GM23248 (cell line): ENCODE data around the gene FAM53A.

DNA sequence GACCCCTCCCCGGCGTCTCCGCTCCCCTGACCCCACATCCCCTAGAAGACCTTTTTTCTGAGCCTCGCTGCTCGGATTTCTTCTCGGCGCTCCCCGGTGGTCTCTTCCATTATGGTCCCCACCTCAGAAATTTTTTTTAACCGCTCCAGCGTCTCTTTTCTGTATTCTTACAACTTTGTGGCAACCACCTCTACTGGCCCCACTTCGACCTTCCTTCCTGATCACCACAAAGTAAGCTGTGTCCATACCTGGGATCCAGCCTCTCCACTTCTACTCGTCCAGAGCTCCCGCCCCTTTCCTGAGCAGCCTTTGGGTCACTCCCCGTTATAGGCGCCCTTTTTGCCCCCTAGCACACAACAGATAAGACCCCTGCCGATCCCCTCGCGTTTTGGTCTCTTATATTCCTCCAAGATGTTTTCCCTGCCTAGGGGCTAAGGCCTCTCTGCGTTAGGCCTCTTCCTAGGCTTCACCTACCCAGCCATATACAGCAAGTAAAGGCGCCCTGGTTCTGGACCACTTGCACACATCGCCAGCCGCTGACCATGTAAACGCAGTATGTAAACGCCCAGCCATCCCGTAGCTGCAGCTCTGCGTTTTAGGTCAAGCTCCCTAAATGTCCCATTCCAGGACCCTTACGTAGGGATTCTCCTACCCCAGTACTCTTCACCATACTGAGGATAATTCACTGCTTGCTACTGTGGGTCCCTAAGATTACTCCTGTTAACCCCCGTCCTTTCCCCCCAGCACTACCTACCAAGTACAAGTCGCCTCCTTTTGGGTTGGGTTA lies 678 bp downstream of the PIGG start:
- RAMPAGE, long total RNA: no peak

DNA sequence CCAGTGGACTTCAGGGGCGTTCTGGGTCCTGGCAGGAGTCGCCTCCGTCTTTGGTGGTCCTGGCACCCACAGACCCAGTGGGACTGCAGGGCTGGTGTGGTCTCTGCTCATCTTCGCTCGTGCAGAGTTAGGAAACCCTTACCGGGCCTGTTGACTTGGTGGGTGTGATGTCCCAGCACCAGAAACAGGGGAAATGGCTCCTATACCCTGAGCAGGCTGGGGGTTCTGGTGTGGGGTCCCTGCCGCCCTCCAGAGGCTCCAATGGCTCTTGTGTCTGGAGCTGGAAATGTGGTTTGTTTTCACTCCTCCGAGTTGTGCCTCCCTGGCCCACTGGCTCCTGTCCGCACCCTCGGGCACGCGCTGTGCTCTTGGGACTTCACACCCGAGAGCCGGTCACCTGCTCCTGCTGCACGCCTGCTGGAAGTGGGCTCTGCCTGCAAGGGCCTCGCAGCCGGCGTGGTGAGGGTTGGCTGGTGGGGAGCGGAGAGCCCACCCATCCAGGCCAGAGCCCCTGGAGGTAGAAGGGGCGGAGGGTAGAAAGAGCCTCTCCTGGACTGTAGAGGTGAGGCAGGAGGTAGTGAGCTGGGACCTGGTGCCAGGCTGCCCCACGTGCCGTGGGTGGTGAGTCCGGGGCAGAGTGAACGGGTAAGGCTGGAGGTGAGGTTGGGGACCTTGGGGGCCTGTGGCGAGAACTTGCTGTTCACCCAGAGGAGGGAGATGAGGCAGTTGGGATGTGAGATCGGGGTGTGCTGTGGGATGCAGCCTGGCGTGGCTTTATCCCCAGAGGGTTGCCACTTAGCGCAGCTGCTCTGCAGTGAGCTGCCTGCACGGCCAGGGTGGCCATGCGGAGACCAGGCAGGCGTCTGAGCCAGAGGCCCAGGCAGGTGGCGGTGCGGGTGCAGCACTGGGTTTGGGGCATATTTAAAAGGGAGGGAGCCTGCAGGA lies 48.6 kb downstream of the PCGF3 start:
- RAMPAGE, long total RNA: no peak

DNA sequence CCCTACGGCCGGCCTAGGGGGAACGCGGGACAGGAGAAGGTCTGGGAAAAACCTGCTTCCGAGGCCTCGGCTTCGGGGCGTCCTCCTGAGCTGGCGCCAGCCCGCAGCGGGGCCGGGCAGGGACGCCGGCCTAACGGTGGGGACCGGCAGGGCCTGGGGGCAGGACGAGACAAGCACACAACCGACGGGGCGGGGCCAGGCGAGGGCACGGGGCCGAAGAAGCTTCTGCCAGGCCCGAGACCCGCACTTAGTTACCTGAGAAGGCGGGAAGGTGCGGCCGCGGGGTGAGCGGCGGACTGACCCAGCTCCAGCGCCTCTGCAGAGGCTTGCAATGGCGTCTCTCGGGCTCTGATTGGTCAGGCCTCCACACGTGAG lies 44.4 kb downstream of the CPLX1 start:
- RAMPAGE, long total RNA: no peak

GRCh38 chr4:924861-925487 lies 7.1 kb downstream of the GAK start:
- RAMPAGE, long total RNA: no peak

DNA sequence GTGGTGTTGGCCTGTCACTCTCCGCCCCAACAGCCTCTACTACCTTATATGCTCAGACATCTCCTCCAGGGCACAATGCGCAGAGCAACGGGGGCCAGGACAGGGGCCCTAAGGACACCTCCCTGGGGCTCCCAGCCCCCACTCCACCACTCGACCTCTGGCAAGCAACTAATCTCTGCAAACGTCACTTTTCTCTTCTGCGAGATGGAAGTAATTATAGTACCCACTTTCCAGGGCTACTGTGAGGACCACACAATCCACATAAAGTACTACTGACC lies 5.9 kb downstream of the GAK start:
- RAMPAGE, long total RNA: no peak

DNA sequence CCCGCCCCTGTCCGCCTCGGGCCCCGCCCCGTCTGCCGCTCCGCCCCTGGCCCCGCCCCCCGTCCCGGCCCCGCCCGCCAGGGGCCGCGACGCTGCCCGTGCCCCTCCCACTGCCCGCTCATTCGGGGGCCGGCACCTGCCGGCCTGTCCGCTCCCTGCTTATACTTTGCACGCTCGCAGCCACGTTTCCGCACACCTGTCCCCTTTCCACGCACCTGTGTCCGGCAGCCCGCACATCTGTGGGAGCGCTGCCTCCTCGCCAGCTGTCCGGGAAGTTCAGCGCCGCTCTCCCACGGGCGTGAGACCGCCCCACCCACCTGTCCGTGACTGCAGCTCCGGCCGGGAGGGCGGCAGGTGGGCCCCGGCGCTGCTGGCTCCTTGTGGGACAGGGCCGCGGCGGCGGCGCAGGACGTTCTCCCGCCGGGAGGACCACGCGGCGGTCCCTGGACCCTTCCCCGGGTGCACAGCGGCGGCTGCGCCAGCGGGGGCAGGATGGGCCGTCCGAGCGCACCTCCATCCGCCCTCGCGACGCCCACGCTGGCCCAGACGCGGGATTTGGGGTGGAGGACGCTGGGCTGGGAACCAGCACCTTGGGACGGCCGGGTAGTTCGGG lies 1.5 kb upstream of the FGFRL1 start:
- RAMPAGE, long total RNA: no peak

GRCh38 chr4:1011920-1012832 lies 750 bp downstream of the FGFRL1 start:
- RAMPAGE, long total RNA: no peak

GRCh38 chr4:1200387-1200857 lies 28.0 kb upstream of the SPON2 start:
- RAMPAGE, long total RNA: no peak

DNA sequence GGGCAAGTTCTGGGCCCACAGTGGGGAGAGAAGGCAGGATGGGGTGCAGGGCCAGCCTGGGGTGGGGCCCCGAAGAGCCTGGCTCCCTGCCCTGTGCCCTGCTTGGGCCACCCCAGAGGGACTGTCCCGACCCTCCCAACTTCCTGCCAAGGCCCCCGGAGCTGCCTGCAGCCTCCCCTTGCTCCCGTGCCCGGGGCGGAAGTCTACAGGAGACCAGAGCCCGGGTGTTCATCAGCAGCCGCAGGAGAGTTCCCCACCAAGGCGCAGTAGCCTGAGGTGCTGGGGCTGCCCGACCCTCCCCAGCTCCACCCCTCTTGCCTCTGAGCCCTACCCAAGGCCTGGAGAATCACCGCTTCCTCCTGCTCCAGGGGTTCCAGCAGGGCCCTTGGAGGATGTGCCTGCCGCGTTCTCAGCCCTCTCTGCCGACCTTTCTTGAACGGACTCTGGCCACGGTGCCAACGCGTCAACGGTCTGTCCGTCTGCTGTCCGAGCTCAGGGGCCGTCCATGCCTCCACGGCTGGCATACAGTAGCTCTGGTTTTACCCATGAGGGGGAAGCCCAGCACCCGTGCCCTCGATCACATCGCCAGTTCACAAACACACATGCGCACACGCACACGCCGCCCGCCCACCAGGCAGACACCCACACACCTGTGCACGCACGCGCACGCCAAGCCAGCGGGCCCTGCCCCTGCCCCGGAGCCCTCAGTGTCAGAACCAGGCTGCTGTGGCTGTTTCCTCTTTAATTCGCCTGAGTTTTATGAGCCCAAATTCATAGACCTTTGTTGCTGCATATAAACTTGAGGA lies 36.1 kb upstream of the SPON2 start:
- RAMPAGE, long total RNA: no peak

DNA sequence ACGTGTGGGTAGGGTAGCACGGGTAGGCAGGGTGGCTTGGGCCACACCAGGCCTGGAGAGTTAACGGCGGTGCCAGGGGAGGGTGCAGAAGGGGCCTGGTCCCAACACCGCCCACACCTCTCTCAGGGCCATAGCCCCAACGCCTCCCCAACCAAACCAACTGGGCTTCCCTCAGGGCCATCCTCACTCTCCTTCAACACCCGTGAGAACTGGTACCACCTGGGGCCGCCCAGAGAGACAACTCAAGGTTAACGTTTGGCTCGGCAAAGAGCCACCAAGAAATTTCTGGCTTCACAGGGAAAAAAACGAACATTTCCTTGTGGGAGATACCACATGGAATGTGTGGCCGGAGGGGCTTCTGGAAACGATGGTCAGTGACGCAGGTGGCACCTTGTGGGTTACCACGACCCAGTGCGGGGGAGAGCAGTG lies 3.2 kb downstream of the CTBP1 start:
- RAMPAGE, long total RNA: no peak

GRCh38 chr4:1288878-1289777 lies 563 bp upstream of the MAEA start:
- RAMPAGE, long total RNA: no peak

- RAMPAGE, long total RNA: no peak
These were observed 105.2 kb upstream of the NKX1-1 start for GRCh38 chr4:1511402-1511837.

DNA sequence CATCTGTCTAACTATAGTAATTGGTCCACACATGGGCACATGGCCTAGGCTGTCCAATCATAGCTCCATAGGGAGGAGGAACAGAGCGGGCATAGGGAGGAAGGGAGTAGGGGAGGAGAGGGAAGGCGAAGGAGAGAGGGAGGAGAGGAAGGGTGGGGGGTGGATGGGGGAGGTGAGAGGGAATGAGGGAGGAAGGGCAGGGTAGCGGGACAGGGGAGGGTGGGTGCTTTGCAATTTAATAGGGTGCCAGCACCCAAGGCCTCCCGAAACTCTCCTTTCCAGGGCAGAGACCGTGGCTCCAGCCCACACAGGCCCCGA lies 105.6 kb upstream of the NKX1-1 start:
- RAMPAGE, long total RNA: no peak

DNA sequence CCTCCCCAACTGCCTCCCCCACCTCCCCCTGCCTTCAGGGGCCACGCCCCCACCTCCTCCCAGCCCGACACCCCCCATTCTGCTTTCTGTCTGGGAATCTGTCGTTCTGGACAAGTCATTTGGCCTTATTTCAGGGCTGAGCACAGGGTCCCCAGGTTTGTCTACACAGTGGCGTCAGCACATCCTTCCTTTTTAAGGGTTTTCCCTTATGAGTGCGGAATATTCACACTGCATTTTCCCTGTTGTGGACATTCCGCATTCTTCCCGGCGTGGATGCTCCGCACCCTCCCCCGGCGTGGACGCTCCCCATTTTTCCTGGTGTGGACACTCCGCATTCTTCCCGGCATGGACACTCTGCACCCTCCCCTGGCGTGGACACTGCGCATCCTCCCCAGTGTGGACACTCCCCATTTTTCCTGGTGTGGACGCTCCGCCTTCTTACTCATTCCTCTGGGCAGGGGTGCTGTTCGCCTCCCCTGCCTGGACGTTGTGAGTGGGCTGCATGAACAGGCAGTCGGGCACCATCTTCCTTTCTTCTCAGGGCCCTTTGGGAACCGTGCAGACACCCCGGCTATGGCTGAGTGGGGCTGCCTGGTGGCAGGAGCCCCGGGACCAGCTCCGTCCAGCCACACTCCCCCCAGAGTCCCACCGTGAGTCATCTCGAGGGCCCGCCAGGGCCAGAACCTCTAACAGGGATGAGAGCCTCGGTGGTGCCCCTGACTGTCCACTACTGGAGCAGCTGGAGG lies 135.6 kb upstream of the NKX1-1 start:
- RAMPAGE, long total RNA: no peak

- RAMPAGE, long total RNA: no peak
These were observed 135.8 kb downstream of the FAM53A start for GRCh38 chr4:1548163-1548921.

DNA sequence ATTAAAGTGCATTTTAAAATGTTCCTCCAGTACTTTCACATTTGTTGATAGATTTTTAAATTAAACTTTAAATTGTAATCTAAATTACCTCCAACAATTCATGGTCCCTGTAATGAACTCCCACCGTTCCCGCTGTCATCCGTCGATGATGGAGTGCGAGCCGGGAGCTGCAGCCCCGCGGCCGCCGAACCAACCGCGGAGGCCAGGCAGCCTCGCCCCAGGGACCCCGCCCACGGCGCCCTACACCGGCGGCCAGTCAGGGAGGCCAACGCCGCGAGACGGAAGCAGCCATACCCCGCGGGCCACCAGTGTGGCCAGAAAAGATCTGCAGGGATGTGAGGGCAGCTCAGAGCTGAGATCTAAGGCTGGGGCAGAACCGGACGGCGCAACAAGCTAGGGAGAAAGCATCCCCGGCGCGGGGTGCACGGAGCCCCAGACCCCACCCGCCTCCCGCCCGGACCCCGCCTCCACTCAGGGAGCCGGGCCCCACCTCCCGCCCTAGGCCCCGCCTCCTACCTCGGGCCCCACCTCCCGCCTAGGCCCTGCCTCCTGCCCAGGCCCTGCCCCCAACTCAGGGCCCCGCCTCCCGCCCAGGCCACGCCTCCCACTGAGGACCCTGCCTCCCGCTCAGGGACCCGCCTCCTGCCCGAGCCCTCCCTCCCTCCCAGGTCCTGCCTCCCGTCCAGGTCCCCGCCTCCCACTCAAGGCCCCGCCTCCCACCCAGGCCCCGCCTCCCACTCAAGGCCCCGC lies 103.9 kb downstream of the FAM53A start:
- RAMPAGE, long total RNA: no peak

- RAMPAGE, long total RNA: no peak
These were observed 877 bp downstream of the FAM53A start for GRCh38 chr4:1683054-1683818.

GRCh38 chr4:1683819-1684857 lies at the start of gene FAM53A:
FAM53A (minus strand) TSS chr4:1684313.
- RAMPAGE, long total RNA: no peak

GRCh38 chr4:1728095-1728714 lies 6.9 kb downstream of the TACC3 start:
- RAMPAGE, long total RNA: no peak

- RAMPAGE, long total RNA: no peak
These were observed 32.4 kb downstream of the TACC3 start for GRCh38 chr4:1753589-1754197.